Camera-type eye (tissue), 1 donor: ENCODE measurements around the gene ITIH3.

DNA sequence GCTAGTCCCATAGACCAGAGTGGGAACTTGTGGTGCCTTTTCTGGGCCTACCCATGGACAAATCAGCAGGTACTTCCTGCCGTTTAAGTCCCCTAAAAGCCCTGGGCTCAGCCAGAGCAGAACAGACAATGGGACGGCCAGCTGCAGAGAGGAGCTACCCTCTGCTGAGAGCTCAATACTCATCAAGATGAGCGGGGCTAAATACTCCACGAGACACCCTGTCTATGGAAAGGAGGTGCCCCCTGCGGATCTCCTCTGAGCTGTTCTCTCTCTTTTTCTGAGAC, 9.2 kb downstream of the SPCS1 start:
- RAMPAGE, long total RNA = no peak

- RAMPAGE, long total RNA = no peak
These were observed 2.0 kb upstream of the ITIH1 start for GRCh38 chr3:52775351-52775801.

- RAMPAGE, long total RNA = no peak
These were observed 618 bp upstream of the ITIH3 start for GRCh38 chr3:52793893-52794462.

GRCh38 chr3:52794463-52794989, at the start of gene ITIH3:
TSS of gene ITIH3 (plus strand) at chr3:52794796.
- RAMPAGE, long total RNA = no peak

DNA sequence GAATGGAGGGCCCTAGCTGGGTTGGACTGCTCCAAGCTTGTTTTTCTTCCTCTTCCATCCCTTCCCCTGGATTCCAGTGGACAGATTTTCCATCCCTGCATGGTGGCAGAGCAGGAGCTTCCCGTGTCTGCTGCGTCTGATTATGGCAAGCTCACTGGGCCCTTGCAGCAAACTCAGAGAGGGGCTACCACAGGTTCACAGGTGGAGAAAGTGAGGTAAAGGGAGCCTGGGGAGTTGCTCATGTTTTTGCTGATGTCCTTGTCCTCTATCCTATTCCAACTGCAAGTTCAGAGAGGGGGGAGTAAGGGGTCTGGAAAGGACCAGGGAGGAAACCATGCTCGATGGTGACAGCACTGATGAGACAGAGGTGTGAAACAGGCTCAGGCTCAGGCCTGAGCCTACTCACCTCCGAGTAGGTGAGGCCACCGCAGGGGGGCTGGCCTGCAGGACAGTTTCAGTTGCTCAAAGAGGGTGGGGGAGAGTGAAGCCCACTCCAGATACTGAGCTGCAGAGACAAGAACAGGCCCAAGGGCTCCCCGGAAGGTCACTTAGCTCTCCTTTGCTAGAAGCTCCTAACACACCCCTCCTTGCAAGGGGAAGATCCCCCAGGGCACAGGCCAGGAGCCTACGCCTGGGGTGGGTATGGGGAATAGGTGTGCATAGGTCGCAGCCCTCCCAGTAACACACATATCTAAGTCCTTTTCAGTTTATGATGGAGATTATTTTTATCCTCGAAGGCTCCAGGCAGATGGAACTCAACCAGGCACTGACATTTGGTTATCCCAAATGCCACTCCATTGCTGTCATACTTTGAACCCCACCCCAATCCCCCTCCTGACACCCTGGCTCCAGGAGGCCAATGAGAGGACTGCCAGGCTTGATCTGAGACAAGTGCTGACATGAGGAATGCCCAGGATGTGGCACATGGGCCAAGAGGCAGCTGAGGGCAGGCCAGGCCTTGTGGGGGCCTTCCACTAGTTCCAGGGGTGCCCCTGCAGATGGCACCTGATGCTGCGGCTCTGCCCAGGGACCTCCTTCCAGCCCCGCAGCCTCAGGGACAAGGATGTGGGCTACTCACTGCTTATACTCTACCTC, 911 bp upstream of the MUSTN1 start:
- RAMPAGE, long total RNA = no peak

GRCh38 chr3:52838944-52839725, 4.3 kb upstream of the MUSTN1 start:
- RAMPAGE, long total RNA = no peak

DNA sequence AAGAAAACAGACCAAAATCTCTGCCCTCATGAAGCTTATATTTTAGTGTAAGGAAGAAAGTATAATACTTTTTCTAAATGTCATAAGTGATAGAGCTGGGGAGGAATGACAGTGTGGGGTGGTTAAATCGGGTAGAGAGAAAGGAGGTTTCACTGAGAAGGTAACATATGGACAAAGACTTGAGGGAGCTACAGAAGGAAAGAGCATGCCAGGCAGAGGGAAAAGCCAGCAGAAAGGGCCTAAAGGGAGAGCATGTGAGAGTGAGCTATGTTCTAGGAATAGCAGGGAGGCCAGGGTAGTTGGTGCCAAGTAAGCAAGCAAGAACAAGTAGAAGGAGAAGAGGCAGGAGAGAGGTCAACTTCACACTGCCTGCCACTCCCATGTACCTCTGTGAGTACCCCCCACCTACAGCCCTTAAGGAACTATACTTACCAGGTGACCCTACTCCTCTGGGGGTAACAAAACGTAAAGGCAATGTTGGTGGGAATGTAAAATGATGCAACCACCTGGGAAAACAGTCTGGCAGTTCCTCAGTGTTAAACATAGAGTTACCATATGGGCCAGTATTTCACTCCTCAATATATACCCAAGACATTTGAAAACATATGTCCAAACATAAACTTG, 67.7 kb downstream of the SFMBT1 start:
- RAMPAGE, long total RNA = no peak

DNA sequence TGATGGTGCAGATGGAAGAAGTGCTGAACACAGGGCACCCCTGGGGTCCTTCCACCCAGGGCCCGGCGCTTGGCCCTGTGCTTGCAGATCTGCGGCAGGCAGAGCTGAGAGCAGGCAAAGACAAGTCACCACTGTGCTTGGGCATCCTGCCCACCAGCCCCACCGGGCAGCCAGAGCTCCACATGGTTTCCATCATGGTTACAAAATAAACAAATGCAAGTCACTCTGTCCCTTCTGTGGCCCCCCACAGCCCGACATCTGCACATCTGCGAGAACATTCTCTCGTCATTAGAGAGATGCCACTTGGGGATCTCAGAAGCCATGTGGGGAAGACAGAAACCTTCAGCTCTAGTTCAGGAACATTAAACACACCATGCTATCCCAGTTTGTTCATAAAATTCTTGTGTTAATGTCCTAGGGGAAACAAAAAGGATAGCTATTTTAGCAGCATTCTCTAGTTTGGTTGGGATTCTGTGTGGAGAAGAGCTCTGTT, 37.7 kb upstream of the SFMBT1 start:
- RAMPAGE, long total RNA = no peak

GRCh38 chr3:53179381-53180048, 18.5 kb downstream of the PRKCD start:
- RAMPAGE, long total RNA = no peak

DNA sequence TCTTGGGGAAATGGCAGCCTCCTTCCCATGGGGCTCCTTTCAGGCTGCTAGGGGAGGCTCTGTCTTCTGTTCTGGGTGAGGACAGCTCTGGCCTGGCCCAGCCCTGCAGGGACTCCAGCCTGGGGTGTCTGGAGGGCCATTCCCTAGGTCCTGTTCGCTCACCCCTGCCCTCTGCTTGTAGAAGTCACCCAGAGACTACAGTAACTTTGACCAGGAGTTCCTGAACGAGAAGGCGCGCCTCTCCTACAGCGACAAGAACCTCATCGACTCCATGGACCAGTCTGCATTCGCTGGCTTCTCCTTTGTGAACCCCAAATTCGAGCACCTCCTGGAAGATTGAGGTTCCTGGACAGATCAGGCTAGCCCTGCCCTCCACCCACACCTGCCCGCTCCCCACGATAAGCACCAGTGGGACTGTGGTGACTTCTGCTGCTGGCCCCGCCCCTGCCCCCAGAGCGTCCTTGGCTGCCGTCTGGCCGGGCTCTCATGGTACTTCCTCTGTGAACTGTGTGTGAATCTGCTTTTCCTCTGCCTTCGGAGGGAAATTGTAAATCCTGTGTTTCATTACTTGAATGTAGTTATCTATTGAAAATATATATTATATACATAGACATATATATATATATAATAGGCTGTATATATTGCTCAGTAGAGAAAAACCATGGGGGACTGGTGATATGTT, 31.1 kb downstream of the PRKCD start:
- RAMPAGE, long total RNA = no peak

DNA sequence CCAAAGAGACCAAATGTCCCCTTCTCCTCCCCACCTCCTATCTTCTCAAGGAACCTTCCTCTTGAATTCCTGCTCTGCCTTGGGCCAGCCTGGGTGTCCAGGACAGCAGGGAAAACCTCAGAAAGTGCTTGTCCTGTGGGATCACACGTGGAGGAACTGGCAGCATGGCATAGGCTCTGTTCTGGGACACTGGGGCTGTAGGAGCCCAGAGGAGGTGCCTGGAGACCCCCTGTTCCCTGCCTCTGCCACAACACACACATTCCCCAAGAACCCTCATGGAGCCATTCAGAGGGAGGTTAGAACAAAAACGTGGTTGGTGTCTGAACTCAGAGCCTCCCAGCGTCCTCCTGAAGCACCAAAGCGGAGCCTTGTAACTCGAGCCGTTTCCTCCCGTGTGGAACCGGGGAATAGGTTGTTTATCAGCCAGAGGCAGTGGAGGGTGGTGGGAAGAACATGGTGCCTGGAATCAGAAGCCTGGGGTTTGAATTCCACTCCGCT, 33.0 kb downstream of the PRKCD start:
- RAMPAGE, long total RNA = no peak

GRCh38 chr3:53748537-53749259, 97.5 kb downstream of the CHDH start:
- RAMPAGE, long total RNA = no peak

GRCh38 chr3:54660521-54661291, 267.2 kb downstream of the LRTM1 start:
- RAMPAGE, long total RNA = no peak

GRCh38 chr3:55480640-55481743, 6.1 kb downstream of the WNT5A start:
- RAMPAGE, long total RNA = no peak

DNA sequence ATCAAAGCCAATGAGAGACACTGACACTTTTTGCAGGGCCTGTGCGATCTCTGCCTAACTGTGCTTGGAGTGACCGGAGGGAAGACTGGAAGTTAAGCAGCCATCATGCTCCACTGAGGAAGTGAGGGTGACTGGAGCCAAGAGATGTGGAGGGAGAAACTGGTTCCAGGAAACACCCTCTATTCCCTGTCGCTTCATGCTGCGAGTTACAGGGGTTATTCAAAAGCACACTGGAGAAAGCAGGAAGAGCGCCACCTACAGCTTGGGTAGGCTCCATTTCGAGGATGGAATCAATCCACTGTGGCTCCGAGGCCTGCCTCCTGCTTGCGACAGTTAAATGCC, 122.2 kb upstream of the WNT5A start:
- RAMPAGE, long total RNA = no peak

GRCh38 chr3:56692482-56692977, 9.5 kb upstream of the TASOR start:
- RAMPAGE, long total RNA = no peak

DNA sequence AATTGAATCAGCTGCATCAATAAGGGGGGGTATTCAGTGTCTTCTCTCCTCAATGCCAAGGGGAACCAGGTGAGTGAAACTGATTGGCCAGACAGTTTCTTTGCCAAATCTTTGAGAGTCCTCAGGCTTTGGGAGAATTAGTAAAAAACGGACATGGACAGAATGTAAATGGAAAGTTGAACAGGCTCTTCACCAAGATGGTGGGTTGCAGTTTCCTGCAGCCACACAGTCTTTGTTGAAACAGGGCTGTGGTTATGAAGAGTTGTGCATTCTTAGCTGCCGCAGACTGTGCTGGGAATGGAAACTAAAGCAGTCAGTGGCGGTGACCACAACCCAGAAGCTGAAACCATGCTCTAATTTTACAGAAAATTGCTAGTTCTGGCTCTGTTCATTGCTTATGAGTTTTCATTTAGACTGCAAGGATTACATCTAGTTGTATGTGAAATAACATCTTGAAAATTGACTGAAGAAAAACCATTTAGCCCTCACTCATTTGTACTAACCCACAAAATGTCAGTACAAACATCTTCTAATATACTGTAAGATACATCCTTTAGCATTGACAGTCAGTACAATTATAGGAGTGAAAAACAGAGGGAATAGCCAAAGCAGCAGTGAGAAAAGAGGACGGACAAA, 42.2 kb upstream of the TASOR start:
- RAMPAGE, long total RNA = no peak

DNA sequence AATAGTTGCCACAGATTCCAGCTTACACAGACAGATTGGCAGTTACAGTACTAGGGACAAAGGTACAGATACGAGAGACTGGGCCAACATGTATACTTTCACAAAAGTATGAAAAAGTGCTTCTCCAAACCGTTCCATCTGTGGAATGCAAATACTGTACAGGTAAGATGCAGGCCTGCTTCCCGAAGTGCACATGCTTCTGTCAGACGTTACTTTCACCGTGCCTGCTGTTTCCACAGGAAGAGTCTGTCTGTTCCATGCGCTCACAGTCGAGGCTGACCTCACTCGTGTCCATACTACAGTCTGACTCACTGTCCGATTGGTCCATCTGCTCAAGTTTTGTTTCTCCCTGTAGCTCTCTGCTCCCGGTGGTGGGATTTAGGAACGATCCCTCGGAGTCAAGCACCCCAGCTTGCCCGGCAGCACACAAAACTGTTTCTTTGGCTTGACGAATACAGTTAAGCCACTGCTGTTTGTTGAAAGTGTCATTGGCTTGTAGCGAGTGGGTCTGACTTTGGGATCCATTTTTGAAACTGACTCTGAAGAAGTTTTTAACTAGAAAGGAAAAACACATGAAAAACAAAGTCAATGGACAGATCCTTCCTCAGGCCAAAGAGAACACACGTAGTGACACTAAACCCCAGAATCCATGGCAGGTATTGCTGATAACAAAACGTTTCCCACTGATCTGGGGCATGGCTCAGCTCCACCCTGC, 46.2 kb upstream of the TASOR start:
- RAMPAGE, long total RNA = no peak

GRCh38 chr3:56911173-56911642, 109.5 kb upstream of the ARHGEF3 start:
- RAMPAGE, long total RNA = no peak

- RAMPAGE, long total RNA = no peak
These were observed 116.5 kb upstream of the ARHGEF3 start for GRCh38 chr3:56918086-56918763.